Heart right ventricle (tissue), 2 donors: ENCODE data around the genes RPS6KC1 and CENPF.

DNA sequence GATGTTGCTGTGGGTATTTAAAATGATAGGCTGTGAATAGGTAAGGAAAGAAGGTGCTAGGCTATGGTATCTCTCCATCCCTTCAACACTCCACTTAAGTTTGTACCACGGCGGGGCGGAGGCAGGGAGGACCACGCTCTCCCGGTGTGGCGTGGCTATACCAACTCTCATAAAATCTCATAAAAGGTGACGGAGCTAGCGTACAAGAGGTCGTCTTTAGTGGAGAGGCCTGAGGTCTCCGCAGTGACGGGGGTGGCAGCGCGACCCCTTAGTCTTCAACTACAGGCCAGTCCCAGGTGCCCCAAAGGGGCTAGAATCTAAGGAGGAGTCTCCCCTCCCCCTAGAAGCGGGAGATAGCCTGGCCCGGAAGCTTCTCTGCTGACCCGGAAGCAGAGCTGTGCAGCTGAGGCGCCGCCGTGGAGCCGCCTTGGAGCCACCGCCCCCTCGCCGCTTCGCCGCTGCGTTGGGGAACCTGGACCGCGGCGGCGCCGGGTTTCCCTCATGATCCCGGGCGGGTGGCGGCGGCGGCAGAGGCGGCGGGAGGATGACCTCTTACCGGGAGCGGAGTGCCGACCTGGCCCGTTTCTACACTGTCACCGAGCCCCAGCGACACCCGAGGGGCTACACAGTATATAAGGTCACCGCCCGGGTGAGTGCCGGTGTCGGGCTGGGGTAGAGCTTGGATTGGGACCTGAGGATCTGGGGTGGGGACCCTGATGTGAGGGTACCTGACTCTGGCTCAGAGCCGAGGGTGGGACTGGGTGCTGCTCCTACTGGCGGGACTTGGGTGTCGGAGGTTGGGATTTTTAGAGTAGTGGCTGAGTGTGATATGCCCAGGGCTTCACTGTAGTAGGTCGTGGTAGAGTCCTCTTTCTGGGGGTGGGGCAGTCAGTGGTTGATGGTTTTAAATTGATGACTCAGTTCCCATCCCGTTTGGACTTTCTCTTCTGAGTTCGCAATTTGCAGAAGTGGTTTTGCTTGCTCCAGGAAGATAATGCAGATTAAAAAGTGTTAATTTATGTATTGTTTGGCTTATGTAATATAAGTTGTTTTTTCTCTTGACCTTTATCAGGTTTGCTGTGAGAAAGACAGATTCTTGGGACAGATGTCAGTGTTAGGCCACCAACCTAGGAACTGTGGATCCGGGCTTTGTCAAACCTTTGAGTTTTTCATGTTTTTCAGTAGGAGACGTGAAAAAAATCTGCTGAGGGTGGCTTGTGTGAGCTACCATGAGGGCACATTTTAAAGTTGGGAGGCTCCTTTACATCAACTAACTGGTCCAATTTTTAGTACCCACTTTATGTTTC is at the start of gene RPS6KC1:
Gene RPS6KC1, plus strand, starts transcription at position 381 of the 1,307 bp plus-strand sequence.
- PRO-cap, 2 experiments = peak in 2 of 2 experiments; most common plus-strand start position 402 of the sequence (in 1); most common minus-strand start position 312 of the sequence (in 1)

DNA sequence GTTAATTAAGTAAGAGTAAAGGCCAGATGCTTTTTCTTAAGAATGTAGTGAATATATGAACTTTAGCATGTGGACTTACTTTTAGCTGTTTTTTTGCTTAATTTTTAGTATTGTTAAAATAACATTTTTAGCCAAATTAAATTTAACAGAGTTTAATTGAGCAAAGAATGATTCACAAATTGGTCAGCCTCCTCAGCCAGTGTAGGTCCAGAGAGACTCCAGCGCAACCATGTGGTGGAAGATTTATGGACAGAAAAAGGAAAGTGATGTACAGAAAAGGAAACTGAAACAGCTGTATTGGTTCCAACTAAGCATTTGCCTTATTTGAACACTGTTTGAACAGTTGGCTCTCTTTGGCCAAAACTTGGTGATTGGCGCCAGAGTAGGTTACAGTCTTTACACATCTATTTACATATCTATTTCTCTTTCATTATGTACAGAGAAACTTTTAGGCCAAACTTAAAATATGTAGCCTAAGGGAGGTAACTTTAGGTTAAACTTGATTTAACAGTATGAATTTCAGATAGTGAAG is 19.3 kb downstream of the RPS6KC1 start:
- PRO-cap, 2 experiments = no peak in any of the 2 experiments

DNA sequence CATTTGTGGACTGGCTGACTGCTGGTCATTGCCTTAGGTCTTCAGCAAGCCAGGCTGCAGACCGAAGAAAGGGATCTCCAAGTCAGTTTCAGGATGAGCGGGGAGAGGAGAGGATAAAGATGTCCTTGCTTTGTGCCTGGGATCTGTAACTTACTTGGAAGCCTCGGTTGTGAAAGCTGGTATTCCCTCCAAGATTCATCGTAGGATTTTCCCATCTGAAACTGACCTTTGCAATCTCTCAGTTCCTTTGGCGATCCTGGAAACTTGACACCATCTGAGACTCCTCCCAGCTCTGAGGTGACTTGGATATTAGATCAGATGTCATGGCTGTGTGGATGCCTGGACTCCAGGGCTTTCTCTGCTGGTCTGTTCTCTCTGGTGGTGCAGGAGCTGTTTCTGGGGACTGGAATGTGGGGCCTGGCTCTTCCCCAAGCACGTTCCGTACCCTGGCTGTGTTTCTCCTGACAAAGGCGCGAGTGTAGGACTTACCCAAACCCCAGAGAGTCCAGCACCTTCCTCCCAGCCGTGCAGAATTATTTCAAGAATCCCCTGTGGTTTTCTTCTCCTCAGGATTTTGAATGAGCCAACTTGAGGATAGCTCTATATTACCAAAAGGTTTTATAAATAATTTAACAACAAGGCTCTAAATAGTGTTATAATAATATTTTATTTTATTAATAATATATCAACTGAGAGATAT is 252.2 kb downstream of the RPS6KC1 start:
- PRO-cap, 2 experiments = no peak in any of the 2 experiments

DNA sequence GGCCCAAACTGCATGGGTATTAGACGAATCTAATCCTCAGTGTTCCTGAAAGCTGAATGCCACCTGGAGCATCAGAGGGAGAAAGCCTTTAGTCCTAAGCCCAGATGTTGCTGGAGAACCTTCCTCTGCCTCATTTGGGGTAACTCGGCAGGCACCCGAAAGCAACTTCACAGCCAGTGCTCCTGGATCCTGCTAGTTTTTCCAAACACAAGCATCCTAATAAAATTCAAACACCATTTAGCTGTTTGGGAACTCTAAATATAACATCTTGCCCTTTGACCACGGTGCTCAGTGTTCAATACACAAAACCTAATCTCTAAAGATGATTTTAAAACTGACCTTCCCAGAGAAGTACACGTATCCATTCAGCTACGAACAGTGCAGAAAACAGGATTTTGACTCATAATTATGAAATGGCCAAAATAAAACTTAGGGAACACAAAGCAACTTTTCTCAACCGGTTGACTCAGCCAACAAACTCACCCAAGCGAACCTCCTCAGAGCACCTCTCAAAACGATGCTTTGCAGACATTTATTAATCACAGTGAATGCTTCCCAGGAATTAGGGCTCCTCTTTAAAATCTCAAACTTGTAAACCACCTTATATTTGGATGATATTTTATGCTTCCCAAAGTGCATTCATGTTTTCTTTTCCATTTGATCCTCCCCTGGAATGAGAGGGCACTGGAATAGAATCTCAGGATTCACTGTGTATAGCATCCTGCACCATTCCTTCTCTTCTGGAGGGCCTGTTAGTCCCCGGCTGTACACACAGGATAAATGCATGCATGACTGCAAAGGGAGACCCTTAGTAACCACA is 40.5 kb downstream of the PROX1 start:
- PRO-cap, 2 experiments = no peak in any of the 2 experiments

- PRO-cap, 2 experiments = no peak in any of the 2 experiments
Measured at GRCh38 chr1:214071513-214072063, 83.8 kb downstream of the PROX1 start.

DNA sequence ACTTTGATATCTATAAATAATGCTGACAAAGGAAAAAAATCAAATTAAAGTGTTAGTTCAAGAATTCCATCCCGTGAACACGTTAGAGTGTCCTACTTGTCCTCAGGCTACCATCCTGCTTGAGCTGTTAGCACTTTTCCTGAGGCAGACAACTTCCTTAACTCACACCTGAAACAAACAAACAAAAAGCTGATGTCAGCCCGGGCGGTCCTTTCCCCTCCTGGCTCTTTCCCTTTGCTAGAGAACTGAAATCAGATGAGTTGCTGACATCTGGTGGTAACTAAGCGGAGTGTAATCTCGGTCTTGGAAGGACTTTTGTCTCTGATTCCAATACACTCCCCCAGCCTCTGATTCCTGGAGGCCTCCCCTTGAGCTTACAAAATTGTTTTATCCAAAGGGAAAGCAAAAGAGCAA is 135.3 kb downstream of the PROX1 start:
- PRO-cap, 2 experiments = no peak in any of the 2 experiments

GRCh38 chr1:214187120-214187727 is 93.7 kb upstream of the SMYD2 start:
- PRO-cap, 2 experiments = no peak in any of the 2 experiments

GRCh38 chr1:214383093-214383746 is 102.3 kb downstream of the SMYD2 start:
- PRO-cap, 2 experiments = no peak in any of the 2 experiments

GRCh38 chr1:214422358-214422719 is 129.1 kb downstream of the PTPN14 start:
- PRO-cap, 2 experiments = peak in 1 of 2 experiments; most common plus-strand start chr1:214422652 (in 1); most common minus-strand start chr1:214422421 (in 1)

DNA sequence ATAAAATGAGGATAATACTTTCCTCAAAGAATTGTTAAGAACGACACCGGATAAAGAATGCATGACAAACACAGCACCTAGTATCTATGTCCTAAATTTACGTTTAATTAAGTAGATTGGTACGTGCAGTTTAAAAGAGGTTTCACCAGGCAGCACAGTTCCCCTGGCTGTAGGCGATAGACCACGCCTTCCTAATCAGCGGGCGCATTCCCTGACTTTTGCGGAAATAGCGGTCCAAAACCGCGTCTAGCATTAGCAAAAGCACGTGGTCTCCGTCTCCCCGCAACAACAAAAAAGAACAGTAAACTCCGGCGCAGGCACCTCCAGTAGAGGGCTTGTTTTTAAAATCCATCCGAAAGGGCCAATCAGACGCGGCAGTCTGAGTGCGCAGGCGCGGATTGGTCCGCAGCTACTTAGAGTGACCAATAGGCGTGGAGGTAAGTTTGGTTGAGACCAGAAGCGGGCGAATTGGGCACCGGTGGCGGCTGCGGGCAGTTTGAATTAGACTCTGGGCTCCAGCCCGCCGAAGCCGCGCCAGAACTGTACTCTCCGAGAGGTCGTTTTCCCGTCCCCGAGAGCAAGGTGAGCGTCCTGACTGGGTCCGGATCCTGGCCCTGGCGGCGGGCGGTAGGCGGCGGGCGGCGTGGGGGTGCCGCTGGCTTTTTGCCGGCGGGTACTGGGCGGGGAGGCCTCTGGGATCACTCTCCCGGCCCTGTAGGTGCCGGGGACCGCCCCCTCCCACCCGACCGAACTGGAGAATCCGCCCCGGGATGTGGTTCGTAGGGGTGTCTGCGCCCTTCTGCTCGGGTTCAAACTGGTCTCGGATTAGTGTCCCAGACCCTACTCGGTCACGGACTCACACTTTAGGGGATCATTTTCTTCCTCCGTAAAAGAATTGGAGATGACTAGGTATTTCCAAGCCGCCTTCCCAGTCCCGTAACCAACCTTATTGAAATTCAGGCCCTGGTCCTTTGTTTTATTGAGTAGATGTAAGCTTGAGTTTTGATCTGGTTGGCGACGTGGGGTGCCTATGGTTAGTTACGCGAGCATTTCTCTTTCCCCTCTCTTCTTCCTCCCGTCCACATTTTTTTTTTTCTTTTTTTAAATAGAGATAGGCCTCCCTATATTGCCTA is at the start of gene CENPF:
Gene CENPF, plus strand, starts transcription at position 456 of the 1,133 bp plus-strand sequence.
- PRO-cap, 2 experiments = peak in 2 of 2 experiments; most common plus-strand start position 456 of the sequence (in 2); most common minus-strand start position 197 of the sequence (in 1)

GRCh38 chr1:217453799-217454242 is 177.1 kb downstream of the GPATCH2 start:
- PRO-cap, 2 experiments = no peak in any of the 2 experiments

GRCh38 chr1:217924713-217925317 is 293.7 kb downstream of the SPATA17 start:
- PRO-cap, 2 experiments = peak in 1 of 2 experiments; most common plus-strand start chr1:217925054 (in 1)

- PRO-cap, 2 experiments = peak in 1 of 2 experiments; most common plus-strand start chr1:218345023 (in 1)
Measured at GRCh38 chr1:218344852-218345167, 326 bp upstream of the TGFB2 start.

GRCh38 chr1:218351242-218351999 is 6.3 kb downstream of the TGFB2 start:
- PRO-cap, 2 experiments = peak in 1 of 2 experiments; most common minus-strand start chr1:218351835 (in 1)

DNA sequence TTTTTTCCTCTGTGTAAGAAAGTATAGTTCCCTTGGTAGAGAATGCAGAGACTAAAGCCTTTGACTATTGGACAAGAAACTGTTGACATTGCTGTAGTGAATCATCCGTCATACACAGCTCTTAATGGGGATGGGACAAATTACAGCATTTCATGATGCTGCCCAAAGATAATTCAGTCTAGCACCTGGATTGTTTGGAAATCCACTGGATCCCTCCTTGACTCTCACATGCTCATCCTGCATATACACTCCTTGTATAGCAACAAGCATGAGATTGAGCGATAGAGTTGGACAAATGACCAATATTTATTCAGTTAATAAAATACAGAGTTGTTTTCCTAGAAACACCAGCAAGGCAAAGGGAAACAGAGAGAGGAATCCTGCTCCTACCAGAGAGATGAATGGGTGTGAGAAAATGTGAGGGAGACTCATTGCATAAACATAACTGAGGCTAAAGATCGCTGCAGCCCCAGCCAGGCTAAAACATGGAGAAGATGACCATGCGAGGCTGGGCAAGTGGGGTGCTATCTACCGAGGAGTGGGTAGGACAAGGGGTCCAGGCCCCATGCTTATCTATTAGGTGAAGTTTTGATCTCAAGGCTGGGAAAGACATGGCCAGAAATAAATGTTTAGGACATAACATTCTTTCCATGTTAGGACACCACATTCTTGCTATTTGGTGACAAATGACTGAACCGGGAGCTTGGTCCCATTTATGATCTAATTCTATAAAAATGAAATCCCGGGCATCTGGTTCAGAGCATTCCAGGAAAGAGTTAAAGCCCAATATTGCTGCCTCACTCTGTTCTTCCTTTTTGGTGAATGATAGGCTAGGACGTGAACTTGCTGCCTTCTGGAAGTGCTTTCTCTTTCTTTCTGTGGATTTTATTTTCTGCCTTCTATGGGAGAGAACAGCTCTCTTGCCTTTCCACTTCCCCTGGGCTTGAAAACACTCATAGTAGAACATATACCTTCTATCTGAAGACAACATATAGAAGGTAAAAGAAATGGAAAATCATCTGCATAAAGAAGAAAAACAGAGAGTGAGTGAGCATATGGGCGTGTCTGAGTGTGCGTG is 153.3 kb downstream of the TGFB2 start:
- PRO-cap, 2 experiments = no peak in any of the 2 experiments

DNA sequence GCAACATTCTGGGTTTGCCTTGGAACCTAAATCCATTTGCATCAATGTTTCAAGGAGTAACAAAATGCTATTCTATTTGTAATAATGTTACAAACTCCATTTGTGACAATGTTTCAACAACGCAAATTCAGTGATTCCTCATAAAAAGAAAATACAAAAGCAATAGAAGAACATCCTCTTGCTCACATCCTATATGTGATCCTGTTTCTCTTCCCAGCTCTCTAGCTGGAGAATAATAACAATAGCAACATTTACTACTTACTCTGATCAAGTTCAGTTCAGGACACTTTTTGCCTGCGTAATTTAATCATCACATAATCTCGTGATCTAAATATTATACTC is 127.7 kb upstream of the ZC3H11B start:
- PRO-cap, 2 experiments = peak in 1 of 2 experiments; most common minus-strand start position 234 of the sequence (in 1)

- PRO-cap, 2 experiments = no peak in any of the 2 experiments
Measured at GRCh38 chr1:219839494-219839957, 88.8 kb downstream of the SLC30A10 start.

- PRO-cap, 2 experiments = no peak in any of the 2 experiments
Measured at GRCh38 chr1:220024074-220024742, 22.1 kb downstream of the EPRS1 start.

- PRO-cap, 2 experiments = peak in 1 of 2 experiments; most common minus-strand start chr1:220483792 (in 1)
Measured at GRCh38 chr1:220483614-220484125, 44.3 kb upstream of the MARK1 start.

DNA sequence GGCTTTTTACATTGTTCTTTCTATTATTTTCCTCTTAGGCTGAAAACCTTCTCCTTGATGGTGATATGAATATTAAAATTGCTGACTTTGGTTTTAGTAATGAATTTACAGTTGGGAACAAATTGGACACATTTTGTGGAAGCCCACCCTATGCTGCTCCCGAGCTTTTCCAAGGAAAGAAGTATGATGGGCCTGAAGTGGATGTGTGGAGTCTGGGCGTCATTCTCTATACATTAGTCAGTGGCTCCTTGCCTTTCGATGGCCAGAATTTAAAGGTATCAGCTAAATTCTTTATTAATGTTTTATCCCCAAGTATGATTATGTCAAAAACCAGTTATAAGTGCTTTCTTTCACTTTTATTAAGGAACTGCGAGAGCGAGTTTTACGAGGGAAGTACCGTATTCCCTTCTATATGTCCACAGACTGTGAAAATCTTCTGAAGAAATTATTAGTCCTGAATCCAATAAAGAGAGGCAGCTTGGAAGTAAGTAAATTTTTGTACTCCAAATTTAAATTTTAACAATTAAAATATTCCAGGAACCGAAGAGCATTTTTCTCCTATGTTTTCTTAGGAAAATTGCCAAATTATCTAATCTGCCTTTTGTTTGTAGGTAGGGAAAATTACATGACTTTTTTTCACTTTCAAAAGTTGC is 71.8 kb upstream of the C1orf115 start:
- PRO-cap, 2 experiments = no peak in any of the 2 experiments